PFSK-1 (cell line): ENCODE data around the genes CZIB, GLIS1 and CYB5RL.

- RRBS, result 2% methylated on average over 10 of the region's 66 CpGs
Observed at GRCh38 chr1:53219981-53220995, at the start of gene CZIB. CZIB (minus strand) TSS chr1:53220634.

GRCh38 chr1:53246814-53247084 lies 8.4 kb upstream of the MAGOH start:
- RRBS, result no CpG with 5 or more reads among the region's 3 CpGs

DNA sequence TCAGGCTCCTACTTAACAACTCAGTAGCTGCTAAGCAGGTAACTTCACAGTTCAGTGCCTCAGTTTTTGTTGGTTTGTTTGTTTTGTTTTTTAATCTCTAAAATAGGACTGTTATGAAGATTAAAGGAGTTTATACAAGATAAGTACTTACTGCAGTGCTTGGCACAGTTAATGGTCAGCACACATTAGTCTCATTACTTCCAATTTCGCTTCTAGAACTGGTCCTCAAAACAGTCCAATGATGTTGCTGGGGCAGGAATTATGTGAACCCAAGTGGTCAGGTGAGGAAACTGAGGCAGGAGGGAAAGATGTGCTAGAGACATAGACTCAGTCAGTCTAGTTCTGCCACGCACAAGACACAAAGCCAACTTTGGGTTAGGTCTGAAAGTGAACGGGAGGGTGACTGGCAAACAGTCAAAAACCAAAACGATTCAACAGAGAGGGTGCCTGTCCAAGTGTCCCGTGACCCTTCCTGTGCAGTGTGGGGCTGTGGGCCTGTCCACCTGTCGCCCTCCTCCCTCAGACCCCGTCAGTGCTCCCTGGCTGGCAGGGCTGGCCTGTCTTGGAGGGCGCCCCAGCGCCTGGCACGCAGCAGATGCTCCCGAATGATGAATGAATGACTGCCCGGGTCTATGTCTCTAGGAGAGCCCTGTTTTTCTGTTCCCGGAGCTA lies 2.5 kb downstream of the LRP8 start:
- RRBS, result no CpG with 5 or more reads among the region's 13 CpGs

GRCh38 chr1:53390214-53390603 lies 62.3 kb upstream of the LRP8 start:
- RRBS, result no CpG with 5 or more reads among the region's 6 CpGs

GRCh38 chr1:53434247-53435207 lies 24.7 kb upstream of the DMRTB1 start:
- RRBS, result no CpG with 5 or more reads among the region's 16 CpGs

DNA sequence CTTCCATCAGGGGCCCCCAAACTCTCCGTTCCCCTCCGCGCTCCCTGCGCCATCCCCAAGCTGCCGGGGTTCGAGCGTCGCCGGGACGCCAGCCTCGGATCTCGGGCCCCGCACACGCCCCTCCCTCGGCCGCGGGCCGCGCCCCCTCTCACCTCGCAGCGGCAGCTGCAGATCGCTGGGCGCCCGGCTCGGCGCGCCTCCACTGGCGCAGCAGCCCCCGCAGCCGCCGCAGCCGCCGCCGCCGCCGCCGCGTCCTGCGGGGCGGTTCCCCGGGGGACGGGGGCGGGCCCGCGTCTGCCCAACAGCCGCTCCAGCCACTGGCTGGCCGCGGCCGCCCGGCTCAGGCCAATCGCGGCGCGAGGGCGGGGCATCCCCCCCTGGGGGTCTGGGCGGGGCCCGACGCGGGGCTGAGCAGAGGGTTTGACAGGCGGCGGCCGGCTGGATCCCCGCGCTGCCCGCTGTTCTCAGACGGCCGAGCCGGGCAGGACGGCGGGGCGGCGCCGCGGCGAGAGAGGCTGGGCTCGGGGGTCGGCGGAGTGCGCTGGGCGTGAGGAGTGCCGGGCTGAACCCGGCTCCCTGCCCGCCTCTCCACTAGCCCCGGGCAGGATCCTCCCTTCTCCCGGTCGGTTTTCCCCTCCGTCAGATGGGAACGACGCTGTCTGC lies at the start of gene GLIS1:
Gene GLIS1 (minus strand): TSS at position 212 of the 663 bp plus-strand sequence.
- RRBS, result under 1% methylated on average over 61 of the region's 89 CpGs

DNA sequence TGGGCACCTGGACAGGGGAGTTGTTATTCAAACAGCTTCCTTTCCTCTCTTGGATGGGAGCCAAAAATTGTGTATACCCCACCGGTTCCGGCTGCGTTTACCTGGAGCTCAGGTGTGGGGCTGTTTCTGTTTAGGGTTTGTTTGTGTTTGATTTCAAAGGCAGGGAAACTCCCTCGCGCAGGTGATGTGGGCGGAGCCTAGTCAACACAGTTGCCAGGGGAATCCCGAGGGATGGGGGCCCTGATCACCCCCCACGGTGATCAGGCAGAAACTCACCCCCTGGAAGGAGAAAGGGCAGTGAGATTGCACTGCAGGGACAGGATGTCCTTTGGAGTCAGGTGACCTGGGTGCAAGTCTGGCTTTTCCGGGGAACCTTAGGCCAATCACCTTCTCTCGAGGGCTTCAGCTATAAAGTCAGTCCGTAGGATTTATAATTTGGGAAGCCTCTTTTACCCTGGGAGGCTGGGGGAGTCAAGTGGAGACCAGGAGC lies 28.3 kb downstream of the CDCP2 start:
- RRBS, result no CpG with 5 or more reads among the region's 11 CpGs

GRCh38 chr1:54199311-54200295 lies at the start of gene CYB5RL:
CYB5RL (minus strand) TSS chr1:54200030.
- RRBS, result 1% methylated on average over 11 of the region's 45 CpGs

GRCh38 chr1:54228032-54229203 lies 28.5 kb downstream of the MRPL37 start:
- RRBS, result no CpG with 5 or more reads among the region's 39 CpGs

DNA sequence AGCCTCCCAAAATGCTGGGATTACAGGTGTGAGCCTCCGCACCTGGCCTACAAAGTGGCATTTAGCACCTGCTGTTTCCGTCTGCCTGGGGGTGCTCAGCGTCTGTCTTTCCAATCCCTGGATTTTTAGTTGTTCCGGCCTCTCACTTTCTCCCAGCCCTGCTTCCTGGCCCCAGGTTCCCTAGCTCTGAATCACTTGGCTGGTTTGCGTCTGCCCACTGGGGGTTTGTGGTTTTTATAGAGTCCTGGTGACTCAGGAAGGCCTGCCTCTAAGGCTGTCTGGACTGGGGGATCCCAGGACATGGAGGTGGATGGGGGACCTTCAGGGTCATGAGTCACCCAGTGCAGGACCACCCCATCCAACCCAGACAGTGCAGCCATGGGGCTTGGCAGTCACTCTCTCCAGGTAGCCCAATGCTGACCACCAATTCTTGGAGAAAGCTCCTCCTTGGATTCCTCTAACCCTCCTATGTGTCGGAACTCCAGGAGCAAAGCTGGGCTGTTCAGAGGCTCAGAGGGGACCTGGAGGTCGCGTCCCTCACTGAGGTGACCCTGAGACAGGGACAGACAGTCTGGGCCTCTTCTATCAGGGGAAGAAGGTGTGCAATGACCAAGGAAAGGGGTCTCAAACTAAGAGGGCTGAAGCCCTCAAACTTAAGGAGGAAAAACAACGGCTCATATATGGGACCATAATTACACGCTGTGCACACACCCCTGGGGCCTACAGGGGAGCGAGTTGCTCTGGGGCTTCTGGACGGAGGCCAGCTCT lies 53.7 kb downstream of the MRPL37 start:
- RRBS, result no CpG with 5 or more reads among the region's 12 CpGs

- RRBS, result no CpG with 5 or more reads among the region's 6 CpGs
Observed at GRCh38 chr1:54274237-54274715, 74.3 kb downstream of the MRPL37 start.

- RRBS, result no CpG with 5 or more reads among the region's 5 CpGs
Observed at GRCh38 chr1:54285161-54285580, 85.2 kb downstream of the MRPL37 start.

GRCh38 chr1:54296196-54296819 lies 96.3 kb downstream of the MRPL37 start:
- RRBS, result no CpG with 5 or more reads among the region's 8 CpGs

- RRBS, result 50% methylated on average over 1 of the region's 22 CpGs
Observed at GRCh38 chr1:54325947-54327012, 126.3 kb downstream of the MRPL37 start.

- RRBS, result 93% methylated on average over 3 of the region's 7 CpGs
Observed at GRCh38 chr1:54362125-54362699, 162.2 kb downstream of the MRPL37 start.

DNA sequence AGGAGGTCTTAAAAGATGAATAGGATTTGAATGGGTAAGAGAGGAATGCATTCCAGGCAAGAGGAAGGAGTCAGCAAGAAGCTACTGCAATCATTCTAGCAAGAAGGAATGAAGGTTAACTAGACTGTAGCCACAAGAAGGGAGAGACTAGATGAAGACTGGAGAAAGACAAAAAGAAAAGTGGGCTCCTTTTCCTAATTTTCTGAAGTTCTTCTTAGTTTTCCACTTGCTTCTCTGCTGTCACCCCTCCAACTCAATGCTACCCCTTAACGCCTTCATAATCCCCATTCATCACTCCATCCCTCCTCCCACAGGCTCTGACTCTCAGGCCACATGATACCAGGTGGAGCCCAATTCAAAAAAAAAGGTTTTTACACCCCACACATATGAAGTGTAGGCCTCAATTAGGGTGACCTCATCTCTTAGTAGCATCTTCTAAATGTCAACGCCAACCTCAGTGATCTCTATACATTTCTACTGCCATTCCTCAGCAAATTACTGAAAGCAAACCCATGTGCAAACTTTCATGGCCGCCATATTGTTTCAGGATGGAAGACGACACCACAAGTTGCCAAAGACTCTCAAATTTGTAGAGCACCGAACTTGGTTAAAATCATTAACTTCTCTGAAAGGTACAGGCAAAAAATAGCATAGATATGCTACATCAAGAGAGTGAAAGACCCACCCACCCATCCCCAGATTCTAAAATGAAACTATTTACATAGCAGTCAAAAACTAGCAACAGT lies 148.3 kb upstream of the ACOT11 start:
- RRBS, result no CpG with 5 or more reads among the region's 5 CpGs

- RRBS, result no CpG with 5 or more reads among the region's 25 CpGs
Observed at GRCh38 chr1:54407178-54407998, 140.6 kb upstream of the ACOT11 start.

DNA sequence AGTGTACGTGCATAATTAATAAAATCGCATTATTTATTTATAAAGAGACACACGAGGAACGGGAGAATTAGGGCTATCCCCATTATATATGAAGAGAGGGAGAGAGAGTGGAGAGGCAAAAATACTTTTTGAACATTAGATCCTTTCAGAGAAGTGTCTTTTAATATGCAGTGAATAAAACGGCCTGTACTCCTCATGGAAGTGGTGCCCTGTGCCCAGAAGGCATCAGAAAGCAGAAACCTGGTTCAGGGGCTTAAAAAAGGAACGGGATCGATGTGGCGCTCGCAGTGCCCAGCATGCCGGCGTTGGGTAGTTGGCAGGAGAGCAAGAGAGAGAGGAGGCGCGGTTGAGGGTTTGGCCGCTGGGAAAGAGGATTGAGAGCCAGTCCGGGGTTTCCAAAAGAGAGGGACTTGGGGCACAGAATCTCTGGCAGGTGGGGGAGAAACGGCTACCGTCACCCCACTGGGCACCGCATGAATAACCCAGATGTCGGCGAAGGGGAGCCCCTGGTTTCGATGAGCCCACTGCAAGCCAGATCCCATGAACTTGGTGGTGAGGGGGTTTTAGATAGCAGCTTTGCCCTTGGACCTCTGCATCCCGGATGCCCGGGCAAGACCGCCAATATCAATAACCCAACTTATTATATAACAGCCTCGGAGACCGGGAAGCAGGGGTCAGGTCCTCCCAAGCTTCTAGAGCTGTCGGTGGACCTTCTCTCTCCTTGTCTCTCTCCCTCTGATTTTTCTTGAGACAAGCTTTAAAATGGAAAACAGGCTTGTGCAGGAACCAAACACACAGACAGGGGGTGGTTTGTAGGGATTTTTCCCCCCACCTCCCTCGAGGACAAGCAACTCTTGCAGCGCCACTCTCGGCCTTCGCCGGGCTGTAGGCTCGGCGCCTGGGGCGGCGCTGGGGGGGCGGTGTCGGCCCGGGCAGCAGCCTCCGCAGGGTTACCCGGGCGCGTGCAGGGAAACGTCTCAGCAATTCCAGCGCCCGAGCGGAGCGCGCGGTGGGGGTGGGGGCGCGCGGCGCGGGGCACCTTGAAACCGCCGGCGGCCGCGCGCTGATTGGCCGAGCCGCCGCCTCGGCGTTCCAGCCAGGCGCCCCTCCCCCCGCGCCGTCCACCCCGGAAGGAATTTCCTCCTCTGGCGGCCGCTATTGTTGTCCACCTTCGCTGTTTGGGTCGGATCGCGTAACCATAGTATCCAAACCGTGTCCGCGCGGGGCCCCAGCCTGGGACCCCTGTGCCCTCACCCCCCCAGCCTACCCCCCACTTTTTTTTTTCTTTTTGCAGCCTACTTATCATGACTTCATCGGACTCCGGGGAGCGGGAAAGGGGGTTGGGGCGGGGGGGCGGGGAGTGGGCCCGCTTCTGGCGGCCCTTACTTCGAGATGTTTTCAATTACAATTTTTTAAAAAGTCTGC lies 60.2 kb upstream of the ACOT11 start:
- RRBS, result 12% methylated on average over 38 of the region's 89 CpGs

- RRBS, result no CpG with 5 or more reads among the region's 6 CpGs
Observed at GRCh38 chr1:54579062-54579755, 31.2 kb downstream of the ACOT11 start.